ENCODE results near the genes H3C2, H1-2, H2BC6, H3C4, H2AC7, H2BC7 and H1-3.

- RAMPAGE, long total RNA, result no peak
- RRBS, result no CpG with 5 or more reads among the region's 9 CpGs
These were observed 85.0 kb upstream of the CARMIL1 start for GRCh38 chr6:25193994-25194823.

GRCh38 chr6:25622562-25623046 is 29.4 kb upstream of the SCGN start:
- RAMPAGE, long total RNA, result no peak
- RRBS, result no CpG with 5 or more reads among the region's 6 CpGs

DNA sequence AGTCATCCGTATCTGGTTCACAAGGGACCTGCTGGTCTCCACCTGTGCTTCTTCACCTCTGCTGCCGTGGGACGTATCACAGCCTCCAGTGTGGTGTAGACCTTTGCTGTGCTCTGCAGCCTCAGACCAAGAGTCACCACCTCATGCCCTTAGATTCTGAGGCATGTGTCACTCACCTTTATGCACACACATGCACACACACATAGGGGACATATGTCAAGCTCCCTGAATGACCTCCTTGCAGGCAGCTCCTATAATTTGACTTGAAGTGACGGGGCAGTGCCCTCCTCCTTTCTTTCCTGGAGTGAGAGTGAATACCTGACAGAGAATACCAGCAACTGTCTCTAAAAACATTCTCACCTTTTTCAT is 3.4 kb downstream of the SLC17A4 start:
- RAMPAGE, long total RNA, result no peak
- RRBS, result no CpG with 5 or more reads among the region's 4 CpGs

DNA sequence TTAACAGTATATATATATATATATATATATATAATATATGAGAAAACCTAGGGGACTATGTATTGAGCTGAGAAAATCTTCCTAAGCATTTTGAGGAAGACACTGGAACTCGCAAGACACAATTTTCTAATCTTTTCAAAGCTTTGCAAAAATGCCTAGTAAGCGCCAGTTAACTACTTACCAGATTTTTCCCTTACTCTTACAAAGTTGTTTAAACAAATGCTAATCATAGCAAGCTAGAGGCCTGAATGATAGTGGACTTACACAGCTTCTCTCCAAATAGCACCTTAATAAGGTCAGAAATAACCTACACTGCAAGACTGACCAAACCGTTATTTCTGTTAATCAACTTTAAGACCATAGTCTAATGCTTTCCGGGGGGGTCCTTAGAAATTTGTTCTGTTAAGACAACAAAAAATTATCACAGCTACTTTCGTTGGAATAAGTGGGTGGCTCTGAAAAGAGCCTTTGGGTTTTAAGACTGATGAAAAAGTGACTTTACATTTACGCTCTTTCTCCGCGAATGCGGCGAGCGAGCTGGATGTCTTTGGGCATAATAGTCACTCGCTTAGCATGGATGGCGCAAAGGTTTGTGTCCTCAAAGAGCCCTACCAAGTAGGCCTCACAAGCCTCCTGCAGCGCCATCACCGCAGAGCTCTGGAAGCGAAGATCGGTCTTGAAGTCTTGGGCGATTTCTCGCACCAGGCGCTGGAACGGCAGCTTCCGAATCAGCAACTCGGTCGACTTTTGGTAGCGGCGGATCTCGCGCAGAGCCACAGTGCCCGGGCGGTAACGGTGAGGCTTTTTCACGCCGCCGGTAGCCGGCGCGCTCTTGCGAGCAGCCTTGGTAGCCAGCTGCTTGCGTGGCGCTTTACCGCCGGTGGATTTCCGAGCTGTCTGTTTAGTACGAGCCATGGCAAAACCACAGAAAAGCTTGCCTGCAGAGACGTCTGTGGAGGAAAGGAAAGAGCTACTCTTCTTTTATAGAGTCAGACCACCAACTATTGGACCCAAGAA is at the start of gene H3C2:
Gene H3C2, minus strand, starts transcription at position 954 of the 1,017 bp plus-strand sequence.
- RAMPAGE, long total RNA, result start-site peak on the minus strand centred at position 954 of the sequence, 7 bp wide, 12,076 and 17,292 reads in 2 replicates
- RRBS, result no CpG with 5 or more reads among the region's 45 CpGs

DNA sequence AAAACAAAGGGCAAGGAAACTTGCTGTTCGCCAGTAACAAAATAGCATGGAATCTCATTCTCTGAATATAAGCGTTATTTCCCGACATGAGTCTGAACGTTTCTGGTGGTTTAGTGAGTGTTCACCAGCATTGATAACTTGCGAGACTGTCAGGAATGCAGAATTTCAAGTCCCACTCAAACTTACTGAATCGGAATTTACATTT is 369 bp upstream of the H3C3 start:
- RAMPAGE, long total RNA, result no peak
- RRBS, result no CpG with 5 or more reads among the region's 6 CpGs

DNA sequence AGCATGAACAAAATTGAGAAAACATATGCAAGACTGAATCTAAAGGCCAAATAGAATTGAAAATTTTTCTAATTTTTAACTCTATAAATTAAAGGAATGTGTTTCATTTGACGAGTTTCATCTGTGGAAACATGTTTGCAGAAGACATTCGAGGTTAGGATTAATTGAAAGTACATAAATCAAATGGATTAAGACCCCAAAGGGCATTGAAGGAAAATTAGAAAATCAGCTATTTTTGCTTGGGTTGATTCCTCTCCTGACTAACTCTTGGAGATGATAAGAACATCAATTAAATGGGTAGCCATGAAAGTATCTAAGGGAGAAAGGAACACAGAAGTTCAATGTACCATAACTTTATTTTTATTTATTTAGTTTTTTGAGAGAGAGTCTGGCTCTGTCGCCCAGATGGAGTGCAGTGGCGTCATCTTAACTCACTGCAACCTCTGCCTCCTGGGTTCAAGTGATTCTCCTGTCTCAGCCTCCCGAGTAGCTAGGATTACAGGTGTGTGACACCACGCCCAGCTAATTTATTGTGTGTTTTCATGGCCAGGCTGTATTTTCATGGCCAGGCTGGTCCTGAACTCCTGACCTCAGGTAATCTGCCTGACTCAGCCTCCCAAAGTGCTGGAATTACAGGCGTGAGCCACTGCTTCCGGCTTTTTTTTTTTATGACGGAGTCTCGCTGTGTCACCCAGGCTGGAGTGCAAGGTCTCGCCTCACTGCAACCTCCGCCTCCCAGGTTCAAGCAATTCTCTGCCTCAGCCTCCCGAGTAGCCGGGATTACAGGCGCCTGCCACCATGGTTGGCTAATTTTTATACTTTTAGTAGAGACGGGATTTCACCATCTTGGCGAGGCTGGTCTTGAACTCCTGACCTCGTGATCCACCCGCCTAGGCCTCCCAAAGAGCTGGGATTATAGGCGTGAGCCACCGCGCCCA is 3.7 kb downstream of the H1-2 start:
- RAMPAGE, long total RNA, result no peak
- RRBS, result no CpG with 5 or more reads among the region's 22 CpGs

GRCh38 chr6:26056332-26056735 is at the start of gene H1-2:
TSS of gene H1-2 (minus strand) at chr6:26056470.
- RAMPAGE, long total RNA, result start-site peak on the minus strand at chr6:26056446-26056475, 21,016 and 21,743 reads in 2 replicates
- RRBS, result no CpG with 5 or more reads among the region's 25 CpGs

- RAMPAGE, long total RNA, result no peak
- RRBS, result no CpG with 5 or more reads among the region's 7 CpGs
These were observed 14.8 kb upstream of the H1-2 start for GRCh38 chr6:26070955-26071632.

- RAMPAGE, long total RNA, result no peak
- RRBS, result no CpG with 5 or more reads among the region's 2 CpGs
These were observed 14.1 kb downstream of the H2AC6 start for GRCh38 chr6:26138004-26138554.

- RAMPAGE, long total RNA, result no peak
- RRBS, result no CpG with 5 or more reads among the region's 6 CpGs
These were observed 206 bp upstream of the H2BC5 start for GRCh38 chr6:26157816-26158015.

DNA sequence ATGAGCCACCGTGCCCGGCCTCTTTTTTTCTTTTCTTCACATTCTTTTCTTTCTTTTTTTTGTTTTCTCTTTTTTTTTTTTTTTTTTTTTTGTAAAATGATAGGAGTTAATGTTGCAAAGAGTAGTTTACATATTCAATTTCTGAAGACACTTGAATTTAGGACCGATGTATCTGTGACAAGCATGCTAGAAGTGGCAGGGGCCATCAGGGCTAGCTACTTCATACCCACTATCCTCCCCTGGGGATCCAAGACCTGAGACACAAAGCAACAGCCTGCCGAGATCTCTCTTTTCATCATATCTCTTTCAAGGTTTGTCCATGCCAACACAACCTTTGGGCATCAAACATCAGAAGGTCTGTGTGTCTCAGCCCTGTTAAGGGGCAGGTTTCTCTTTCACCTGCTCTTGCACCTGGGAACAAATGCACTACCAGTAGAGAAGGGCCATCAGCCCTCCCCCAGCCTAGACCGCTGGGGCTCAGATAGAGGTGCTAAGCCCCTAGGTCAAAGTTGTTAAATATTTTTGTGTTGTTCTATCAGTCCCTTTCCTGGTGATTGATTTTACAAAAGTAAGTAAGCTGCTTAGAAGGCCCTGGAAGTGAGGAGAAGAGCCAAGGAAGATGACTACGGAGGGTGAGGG is 9.2 kb downstream of the H2BC5 start:
- RAMPAGE, long total RNA, result no peak
- RRBS, result no CpG with 5 or more reads among the region's 6 CpGs

DNA sequence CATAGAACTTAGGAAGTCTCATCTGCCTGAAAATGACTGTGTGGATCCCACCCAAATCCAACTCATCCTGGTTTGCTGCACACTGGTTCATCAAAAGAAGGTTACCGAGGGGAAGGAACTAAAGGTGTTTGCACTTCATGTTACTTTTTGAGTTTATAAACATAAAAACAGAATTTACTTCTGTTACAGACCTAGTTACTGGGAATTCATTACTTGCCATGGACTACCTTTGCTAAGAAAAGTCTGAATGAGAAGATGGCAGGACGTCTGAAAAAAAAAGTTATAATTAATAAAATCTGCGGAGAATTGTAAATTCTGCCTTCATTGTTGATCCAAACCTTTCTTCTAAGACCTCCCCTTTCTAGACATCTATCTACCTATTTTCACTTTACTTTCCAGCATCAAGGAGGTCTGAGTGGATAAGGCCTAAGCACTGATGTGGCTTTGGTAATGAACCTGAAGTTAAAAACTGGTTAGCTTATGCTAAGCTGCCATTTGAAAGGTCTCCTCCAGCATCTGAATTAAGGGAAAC is 12.5 kb upstream of the H2BC6 start:
- RAMPAGE, long total RNA, result no peak
- RRBS, result no CpG with 5 or more reads among the region's 3 CpGs

GRCh38 chr6:26183525-26184410 is at the start of gene H2BC6:
TSS of gene H2BC6 (plus strand) at chr6:26183761.
- RAMPAGE, long total RNA, result no peak
- RRBS, result no CpG with 5 or more reads among the region's 37 CpGs

DNA sequence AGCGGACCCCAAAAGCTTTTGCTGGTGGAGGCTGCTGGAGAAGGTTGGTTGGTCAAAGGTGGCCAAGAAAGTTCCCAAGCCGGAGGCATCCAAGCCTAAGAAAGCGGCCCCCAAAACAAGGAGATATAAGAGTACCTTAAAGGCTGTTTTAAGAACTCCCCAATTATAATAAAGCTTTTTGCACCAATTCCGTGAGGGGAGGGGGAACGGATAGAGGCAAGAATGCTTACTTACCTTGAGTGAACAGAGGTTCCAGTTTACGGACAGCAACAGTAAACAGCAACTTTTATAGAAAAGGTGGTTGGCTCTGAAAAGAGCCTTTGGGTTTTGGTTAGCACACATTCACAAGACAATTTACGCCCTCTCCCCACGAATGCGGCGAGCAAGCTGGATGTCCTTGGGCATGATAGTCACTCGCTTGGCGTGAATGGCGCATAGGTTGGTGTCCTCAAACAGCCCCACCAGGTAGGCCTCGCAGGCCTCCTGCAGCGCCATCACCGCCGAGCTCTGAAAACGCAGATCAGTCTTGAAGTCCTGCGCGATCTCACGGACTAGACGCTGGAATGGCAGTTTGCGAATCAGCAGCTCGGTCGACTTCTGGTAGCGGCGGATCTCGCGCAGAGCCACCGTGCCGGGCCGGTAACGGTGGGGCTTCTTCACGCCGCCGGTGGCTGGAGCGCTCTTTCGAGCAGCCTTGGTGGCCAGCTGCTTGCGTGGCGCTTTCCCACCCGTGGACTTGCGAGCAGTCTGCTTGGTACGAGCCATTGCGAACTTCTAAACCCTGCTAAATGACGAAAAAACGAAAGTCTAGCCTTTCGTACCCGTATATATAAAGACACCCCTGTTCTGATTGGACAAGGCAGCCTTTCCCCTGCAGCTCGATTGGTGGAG is at the start of gene H3C4:
Gene H3C4, minus strand, starts transcription at position 801 of the 891 bp plus-strand sequence.
- RAMPAGE, long total RNA, result start-site peak on the minus strand centred at position 802 of the sequence, 7 bp wide, 885 and 1,161 reads in 2 replicates
- RRBS, result no CpG with 5 or more reads among the region's 49 CpGs

- RAMPAGE, long total RNA, result no peak
- RRBS, result 2% methylated on average over 12 of the region's 39 CpGs
These were observed at the start of gene H2AC7 for GRCh38 chr6:26198701-26199398. TSS of gene H2AC7 (minus strand) at chr6:26199293.

DNA sequence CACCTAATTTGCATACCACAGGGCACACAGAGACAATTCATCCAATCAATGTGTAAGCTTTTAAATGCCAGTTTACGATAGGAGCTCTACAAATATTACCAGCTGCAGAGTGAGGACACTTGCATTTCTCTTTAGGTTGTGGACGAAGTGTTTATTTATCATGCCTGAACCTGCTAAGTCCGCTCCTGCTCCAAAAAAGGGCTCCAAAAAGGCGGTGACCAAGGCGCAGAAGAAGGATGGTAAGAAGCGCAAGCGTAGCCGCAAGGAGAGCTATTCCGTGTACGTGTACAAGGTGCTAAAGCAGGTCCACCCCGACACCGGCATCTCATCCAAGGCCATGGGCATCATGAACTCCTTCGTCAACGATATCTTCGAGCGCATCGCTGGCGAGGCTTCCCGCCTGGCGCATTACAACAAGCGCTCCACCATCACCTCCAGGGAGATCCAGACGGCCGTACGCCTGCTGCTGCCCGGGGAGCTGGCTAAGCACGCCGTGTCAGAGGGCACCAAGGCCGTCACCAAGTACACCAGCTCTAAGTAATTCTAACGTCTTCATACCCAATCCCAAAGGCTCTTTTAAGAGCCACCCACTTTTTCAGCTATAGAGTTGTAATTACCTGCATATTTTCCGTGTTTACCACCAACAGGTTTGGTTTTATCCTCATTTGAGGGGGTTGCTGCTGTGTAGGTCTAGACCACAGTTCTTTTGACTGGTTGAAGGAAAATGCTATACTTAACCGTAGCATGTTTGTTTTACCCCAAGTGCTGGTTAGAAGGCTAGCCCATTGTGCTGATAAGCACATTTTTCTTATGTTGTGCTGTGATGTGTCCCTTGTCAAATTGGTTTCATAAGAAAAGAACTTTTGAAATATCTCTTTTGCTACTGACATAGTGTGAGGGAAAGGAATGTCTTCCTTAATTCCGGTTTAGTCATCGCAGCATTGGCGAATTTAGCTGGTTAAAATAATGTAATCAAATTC is at the start of gene H2BC7:
Gene H2BC7, plus strand, starts transcription at position 118 of the 980 bp plus-strand sequence.
- RAMPAGE, long total RNA, result start-site peak on the plus strand centred at position 107 of the sequence, 81 bp wide, 2,398 and 4,340 reads in 2 replicates
- RRBS, result no CpG with 5 or more reads among the region's 34 CpGs

DNA sequence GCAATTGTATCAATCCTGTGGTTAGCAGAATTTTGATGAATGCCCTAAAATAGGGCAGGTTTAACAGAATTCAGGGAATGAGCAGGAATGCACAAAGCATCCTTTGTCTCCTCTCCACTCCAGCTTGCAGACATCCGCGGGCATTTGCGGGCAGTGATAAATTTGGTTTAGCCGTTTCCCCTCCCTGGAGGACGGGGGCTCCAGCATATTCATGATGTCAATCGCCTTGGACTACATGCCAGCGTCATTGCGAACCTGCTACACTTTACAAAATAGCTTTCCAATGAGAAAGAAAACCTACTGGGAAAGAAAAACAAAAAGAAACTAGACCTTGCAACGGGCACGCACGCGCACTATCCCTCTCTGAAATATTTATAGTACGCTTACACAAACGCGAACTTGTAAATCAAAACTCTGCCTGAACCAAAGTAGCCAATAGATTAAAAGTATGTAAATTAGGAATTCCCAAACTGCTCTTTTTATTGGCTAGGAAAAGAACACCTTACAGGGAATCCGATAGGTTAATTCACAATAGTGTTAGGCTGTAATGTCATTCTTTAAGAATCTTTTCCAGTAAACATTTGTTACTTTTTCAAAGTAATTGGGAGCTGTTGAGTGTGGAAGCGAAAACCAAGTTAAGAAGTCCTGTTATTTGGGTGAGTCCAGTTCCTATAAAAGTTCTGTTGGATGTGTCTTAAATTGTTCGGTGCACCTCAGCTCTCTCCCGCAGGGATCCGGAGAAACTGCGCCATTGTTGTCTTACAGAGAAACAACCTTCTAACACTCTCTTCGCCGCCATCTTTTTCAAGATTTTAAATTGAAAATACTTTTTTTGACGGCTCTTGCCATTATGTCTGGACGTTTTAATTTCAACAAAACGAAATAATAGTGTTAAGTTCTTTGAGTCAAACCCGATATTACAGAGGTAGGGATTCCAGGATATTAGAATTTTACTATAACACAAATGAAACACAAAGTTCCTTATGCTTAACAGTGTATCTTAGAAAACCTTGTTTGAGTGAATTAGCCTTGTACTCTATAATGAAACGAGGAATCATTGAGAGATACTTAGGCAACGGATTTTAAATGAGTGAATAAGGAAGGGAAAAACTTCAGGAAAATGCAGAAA is 921 bp upstream of the H3C6 start:
- RAMPAGE, long total RNA, result start-site peak on the plus strand centred at position 571 of the sequence, 49 bp wide, 770 and 199 reads in 2 replicates
- RRBS, result no CpG with 5 or more reads among the region's 29 CpGs

DNA sequence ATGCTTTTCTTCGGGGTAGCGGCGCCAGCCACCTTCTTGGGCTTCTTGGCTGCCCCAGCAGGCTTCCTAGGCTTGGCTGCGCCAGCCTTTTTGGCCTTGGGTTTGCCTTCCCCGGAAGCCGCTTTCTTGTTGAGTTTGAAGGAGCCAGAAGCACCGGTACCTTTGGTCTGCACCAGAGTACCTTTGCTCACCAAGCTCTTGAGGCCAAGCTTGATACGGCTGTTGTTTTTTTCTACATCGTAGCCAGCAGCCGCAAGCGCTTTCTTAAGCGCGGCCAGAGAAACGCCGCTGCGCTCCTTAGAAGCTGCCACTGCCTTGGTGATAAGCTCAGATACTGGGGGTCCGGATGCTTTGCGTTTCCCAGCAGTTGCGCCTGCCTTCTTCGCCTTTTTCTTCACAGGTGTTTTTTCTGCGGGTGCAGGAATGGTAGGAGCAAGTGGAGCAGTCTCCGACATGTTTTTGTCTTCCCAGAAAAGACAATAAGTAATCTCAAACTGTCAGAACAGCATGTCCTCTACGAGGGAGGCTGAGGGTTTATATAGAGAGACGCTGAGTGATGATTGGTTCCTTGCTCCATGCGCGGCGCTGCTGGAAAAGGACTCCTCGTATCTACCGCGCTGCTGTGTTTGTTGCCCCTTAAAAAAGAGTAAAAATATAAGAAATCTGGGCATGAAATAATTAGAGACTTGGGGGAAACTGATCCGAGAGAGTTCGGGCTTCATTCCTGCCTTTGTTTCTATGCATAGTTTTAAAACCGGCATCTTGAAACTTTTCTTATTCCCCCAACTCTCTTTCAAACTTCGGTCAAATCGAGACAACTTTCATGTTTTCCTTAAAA is at the start of gene H1-3:
Gene H1-3, minus strand, starts transcription at position 509 of the 838 bp plus-strand sequence.
- RAMPAGE, long total RNA, result start-site peak on the minus strand centred at position 511 of the sequence, 8 bp wide, 2,131 and 6,604 reads in 2 replicates
- RRBS, result 0% methylated on average over 1 of the region's 35 CpGs

DNA sequence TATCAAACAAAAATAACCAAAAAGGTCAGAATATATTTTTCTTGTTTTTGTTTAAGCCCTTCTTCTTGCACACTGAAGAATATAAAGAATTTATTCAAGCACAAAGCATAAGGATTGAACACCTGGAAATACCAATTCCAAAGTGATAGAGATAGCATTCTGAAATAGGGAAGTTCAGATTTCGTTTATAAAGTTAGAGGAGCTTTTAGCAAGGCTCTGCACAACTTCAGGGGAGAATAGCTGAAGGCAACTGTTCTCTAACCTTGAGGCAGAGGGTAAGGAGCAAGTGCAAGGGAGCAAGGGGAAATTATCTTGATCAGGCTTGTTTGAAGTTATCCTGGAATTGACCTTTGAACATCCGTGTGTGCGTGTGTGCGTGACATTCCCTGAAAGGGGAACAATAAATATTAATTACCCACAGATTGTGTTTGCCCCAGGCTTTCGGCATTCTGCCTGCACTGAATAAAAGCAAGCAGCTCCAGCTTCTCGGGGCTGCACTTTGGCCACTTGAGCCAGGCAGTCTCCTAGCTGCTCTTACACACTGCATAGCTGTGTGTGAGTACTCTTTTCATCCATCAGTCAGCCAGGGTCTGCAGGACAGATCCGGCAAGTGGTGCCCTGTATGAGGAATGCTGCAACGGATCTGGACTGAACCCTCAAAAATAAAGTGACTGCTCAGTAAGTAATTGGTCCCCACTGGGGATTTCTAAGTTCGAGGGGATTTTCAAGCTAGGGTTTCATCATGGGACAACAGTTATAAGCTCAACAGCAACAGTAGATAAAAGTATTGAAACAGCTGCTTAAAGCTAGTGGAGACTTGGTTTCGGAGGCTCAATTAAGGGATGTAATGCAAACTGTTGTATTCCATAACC is 5.8 kb downstream of the H2BC9 start:
- RAMPAGE, long total RNA, result no peak
- RRBS, result no CpG with 5 or more reads among the region's 10 CpGs

- RAMPAGE, long total RNA, result no peak
- RRBS, result no CpG with 5 or more reads among the region's 23 CpGs
These were observed 1.1 kb downstream of the H2BC10 start for GRCh38 chr6:26273602-26274527.